PC-3 (cell line): Measurements from ENCODE around the gene SLC11A1.

DNA sequence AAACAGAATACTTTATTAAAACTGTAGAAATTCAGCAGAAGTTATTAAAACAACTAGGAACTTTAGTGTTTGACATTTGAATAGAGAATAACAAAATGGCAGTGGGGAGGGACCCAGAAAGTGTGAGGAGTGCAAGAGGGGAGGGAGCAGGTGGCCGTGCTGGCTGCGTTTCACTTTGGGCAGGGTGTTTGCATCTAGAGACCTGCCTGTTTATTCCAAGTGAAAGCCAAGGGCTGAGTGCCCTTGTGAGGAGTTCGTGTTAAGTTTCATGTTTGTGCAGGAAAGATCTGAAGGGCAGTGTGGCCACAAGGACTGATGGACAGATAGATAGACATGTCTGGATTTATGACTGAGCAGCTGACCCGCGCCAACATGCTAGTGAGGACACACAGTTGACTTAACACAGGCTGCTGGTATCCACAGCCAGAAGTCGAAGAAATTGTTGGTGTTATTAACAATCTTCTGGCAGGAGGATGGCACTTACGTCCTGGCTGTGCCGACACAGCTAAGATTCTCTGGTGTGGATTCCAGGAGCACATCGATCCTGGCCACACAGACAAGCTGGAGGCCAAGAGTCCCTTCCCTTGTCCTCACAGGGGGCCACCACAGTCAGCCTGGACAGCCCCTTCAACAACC lies 387.6 kb upstream of the TNP1 start:
- RAMPAGE, long total RNA: no peak

- RAMPAGE, long total RNA: no peak
Observed at GRCh38 chr2:217631980-217632569, 370.7 kb downstream of the TNS1 start.

- RAMPAGE, long total RNA: no peak
Observed at GRCh38 chr2:217681826-217682112, 321.0 kb downstream of the TNS1 start.

- RAMPAGE, long total RNA: no peak
Observed at GRCh38 chr2:217714218-217714820, 288.5 kb downstream of the TNS1 start.

- RAMPAGE, long total RNA: no peak
Observed at GRCh38 chr2:217770297-217770859, 232.4 kb downstream of the TNS1 start.

DNA sequence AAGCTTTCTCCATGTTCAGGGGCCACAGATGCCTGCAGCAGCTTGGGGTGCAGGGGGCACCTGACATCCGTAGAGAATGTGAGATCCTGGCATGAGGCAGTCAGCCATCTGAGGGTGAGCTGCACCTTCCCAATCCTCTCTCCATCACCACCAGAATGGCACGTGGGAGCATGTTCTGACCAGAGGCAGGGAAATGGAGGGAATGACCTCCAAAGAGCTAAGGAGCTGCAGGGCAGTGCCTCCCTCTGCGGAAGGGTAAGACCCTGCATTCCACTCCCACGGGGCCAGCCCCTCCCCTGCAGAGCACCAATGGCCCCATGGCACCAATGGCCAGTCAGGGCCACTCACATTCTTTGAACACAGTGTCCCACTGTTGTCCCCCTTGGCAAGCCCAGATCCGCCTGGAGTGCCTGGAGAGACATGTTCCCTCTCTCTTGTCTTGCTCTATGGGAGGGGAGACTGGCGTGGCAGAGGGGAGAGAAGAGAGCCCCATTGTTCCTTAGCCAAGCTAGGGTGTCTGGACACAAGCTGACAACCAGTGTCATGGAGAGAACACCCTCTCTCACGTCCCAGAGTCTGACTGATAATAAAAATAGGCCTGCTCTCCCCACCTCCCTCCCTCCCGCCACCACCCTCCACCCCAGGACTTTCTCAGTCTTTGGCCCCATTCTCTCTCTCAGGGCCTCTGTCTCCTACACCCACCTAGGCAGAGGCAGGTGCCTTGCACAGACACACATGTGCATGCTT lies 164.3 kb downstream of the TNS1 start:
- RAMPAGE, long total RNA: no peak

- RAMPAGE, long total RNA: no peak
Observed at GRCh38 chr2:217855018-217855678, 147.6 kb downstream of the TNS1 start.

- RAMPAGE, long total RNA: no peak
Observed at GRCh38 chr2:217905280-217906370, 97.2 kb downstream of the TNS1 start.

GRCh38 chr2:217927564-217928111 lies 75.2 kb downstream of the TNS1 start:
- RAMPAGE, long total RNA: no peak

DNA sequence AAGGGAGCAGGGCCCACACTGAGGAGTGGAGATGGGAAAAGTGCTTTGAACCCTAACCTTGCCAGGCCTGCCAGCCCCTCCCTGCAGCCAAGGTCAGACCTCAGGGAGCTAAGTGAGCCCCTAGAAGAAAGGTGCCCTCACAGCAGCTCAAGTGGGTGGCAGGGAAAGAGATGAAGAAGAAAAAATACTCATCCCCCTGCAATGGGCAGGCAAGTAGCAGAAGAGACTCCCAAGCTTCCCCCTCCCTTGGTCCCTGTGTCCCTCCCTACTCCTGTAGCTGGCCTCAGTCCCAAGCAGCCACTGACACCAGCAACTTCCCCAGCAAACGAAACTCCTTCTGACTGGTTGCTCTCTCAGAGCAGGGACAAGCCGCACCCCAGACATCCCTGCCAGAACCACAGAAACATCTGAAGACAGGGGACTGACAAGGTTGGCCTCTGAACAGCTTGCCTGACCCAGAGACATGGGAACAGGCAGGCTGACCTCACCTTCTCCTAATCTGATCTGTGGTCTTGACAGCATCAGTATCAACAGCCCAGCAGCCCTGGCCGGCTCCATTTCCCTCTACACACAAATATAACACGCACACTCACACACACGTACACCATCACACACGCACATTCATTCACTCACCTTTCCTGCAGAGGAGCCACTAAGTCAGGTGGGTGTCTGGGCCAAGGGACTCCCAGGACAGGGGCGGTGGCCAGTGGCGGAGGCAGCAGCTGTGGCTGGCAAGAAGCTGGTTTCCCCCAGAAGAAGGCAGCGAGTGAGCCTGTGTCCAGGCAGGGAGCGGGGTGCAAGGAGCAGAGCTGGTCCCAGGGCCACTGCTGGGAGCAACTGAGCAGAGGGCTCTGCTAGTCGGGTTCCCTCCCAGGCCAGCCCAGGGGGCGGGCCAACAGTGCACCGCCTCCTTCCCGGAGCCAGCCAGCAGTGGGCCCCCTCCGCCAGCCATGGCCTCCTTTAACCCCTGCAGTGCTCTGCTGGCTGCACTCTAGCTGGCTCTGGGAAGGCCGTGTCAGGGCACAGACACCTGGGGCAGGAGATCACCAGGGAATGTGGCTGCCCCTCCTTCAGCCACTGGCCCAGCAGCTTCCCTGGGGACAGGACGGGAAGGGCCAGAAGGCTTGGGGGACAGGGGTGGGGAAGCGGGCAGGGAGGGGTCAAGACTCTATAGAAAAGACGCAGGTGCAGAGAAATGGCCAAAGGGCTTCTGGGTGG lies 59.2 kb downstream of the TNS1 start:
- RAMPAGE, long total RNA: no peak

- RAMPAGE, long total RNA: no peak
Observed at GRCh38 chr2:218230804-218231355, 13.9 kb downstream of the ARPC2 start.

DNA sequence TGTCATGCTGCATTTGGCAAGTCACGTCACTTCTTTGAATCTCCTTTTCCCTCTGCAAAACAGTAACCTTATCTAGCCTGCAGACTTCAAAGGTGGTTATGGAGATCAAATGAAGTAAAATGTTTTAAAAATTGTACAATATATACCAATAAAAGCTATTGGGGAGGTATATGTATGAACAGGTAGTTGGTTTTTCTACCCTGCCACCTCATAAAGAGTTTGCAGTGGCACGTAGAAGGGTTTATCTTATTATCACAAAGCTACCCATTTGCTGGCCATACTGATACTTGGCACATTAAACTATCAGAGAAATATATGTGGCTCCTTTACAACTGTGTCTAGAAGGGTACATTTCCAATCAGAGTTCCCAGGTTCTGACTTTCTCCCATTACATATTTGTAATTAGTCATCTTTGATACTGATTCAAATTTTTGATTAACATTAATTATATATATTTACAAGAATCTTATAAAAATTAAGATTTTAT lies 21.0 kb downstream of the ARPC2 start:
- RAMPAGE, long total RNA: no peak

DNA sequence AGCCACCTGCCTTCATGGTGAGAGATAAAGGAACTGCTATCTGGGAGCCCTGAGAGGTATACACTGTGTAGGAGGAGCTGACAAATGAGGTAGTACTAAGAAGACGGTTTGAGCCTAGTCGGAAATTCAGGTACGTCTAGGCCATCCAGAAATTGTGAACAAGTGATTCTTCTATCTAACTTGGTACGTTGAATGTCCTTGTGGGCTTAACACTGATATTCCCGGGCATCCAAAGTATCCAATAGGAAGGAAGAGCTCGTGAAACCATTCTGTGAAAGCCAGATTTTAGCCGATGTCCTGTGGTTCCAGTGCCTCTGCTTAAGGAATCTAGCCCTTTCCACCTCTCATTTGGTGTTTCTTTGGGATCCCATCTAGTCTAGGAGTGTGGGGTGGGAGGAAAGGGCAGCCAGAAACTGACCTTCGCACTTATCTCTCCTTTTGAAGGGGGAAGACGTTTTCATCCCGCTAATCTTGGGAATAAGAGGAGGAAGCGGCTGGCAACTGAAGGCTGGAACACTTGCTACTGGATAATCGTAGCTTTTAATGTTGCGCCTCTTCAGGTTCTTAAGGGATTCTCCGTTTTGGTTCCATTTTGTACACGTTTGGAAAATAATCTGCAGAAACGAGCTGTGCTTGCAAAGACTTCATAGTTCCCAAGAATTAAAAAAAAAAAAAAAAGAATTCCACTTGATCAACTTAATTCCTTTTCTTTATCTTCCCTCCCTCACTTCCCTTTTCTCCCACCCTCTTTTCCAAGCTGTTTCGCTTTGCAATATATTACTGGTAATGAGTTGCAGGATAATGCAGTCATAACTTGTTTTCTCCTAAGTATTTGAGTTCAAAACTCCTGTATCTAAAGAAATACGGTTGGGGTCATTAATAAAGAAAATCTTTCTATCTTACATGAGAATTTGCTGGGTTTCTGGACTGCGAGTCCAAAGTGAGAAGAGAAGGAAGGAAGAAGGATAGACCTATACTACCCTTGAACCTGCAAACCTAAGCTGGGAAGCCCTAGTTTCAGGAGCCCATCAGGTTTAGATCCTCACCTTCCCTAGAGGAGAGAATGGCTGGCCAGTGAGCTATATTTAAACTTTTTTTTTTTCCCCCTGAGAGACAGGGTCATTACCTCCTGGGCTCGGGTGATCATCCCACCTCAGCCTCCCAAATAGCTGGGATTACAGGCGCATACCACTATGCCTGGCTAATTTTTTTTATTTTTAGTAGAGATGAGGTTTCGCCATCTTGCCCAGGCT lies 6.9 kb upstream of the GPBAR1 start:
- RAMPAGE, long total RNA: no peak

DNA sequence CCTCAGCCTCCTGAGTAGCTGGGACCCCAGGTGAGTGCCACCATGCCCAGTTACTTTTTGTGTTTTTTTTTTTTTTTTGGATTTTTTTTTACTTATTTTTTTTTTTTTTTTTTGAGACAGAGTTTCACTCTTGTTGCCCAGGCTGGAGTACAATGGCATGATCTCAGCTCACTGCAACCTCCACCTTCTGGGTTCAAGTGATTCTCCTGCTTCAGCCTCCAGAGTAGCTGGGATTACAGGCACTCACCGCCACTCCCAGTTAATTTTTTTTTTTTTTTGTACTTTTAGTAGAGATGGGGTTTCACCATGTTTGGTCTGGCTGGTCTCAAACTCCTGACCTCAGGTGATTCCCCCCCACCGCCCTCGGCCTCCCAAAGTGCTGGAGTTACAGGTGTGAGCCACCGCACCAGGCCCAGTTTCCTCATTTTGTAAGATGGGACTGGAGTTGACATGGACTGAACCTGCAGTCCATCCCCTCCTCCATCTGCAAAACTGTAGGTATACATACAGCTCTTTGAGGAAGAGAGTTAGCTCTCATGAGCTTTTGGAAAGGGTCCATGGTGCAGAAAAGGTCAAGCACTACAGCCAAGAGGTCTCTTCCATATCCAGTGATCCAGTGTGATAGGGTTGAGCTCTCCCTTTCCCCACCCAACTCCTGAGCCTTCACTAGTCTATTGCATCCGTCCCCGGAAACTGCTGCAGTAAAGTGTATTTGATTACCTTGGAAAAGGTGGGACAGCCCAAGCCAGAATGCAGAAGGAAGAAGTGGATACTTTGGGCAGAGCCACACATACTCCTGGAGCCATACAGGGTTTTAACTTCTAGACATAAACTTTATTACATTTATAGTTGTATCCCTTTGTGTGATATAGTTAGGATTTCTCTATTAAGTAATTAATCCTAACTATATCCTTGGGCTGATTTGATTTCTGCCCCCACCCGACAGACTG lies 3.3 kb downstream of the PNKD start:
- RAMPAGE, long total RNA: no peak

GRCh38 chr2:218370167-218371582 lies 11.4 kb upstream of the SLC11A1 start:
- RAMPAGE, long total RNA: no peak

- RAMPAGE, long total RNA: no peak
Observed at GRCh38 chr2:218381617-218382516, at the start of gene SLC11A1. SLC11A1 (plus strand) TSS chr2:218382273.

GRCh38 chr2:218391059-218391663 lies 8.5 kb upstream of the CTDSP1 start:
- RAMPAGE, long total RNA: no peak

DNA sequence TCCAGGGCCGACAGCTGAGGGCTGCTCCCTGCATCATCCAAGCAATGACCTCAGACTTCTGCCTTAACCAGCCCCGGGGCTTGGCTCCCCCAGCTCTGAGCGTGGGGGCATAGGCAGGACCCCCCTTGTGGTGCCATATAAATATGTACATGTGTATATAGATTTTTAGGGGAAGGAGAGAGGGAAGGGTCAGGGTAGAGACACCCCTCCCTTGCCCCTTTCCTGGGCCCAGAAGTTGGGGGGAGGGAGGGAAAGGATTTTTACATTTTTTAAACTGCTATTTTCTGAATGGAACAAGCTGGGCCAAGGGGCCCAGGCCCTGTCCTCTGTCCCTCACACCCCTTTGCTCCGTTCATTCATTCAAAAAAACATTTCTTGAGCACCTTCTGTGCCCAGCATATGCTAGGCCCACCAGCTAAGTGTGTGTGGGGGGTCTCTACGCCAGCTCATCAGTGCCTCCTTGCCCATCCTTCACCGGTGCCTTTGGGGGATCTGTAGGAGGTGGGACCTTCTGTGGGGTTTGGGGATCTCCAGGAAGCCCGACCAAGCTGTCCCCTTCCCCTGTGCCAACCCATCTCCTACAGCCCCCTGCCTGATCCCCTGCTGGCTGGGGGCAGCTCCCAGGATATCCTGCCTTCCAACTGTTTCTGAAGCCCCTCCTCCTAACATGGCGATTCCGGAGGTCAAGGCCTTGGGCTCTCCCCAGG lies 5.5 kb downstream of the CTDSP1 start:
- RAMPAGE, long total RNA: no peak

DNA sequence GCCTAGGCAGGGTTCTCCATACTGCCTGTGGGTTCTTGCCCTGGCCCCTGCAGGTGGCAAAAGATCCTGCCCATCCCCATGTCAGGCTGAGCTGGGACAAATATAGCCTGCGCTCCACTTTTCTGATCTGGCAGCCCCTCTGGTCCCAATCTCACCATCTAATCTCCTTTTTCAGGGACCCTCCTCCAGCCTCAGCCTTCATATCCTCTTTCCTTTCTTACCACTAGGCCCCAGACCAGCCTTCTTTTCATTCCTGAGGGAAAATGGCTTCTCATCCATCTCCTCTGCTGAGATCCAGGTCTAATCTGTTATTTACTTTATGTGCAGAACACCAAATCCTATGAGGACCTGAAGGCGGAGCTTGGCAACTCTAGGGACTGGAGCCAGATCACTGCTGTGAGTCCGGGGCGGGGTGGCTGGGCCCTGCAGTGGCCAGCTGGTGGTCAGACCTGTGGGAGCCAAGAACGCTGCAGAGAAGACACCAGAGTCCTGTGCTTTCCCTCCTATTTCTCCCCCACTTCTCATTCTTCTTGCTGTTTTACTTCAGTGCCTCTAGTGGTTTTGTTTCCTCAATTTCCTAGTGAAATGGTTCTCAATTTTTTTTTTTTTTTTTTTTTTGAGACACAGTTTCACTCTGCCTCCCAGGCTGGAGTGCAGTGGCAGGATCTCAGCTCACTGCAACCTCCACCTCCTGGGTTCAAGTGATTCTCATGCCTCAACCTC lies 19.6 kb downstream of the VIL1 start:
- RAMPAGE, long total RNA: no peak

DNA sequence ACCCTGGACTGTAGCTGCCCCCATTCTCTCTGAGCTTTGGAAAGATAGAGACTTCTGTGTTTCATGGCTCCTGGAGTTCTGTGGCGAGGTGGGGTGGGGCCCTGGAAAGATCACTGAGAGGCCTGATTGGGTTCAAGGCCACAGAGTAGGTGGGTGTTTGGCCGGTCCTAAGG lies 26.3 kb upstream of the CYP27A1 start:
- RAMPAGE, long total RNA: no peak